ENCODE data around the genes ADI1 and COLEC11.

- PRO-cap = no peak
These were observed 48.0 kb downstream of the ADI1 start for GRCh38 chr2:3471240-3471746.

GRCh38 chr2:3518799-3519871 is at the start of gene ADI1:
Gene ADI1 (minus strand): TSS chr2:3519531.
- PRO-cap = bidirectional peak, plus-strand start at chr2:3519260, minus-strand start at chr2:3518885; bidirectional peak, plus-strand start at chr2:3519663, minus-strand start at chr2:3519531

DNA sequence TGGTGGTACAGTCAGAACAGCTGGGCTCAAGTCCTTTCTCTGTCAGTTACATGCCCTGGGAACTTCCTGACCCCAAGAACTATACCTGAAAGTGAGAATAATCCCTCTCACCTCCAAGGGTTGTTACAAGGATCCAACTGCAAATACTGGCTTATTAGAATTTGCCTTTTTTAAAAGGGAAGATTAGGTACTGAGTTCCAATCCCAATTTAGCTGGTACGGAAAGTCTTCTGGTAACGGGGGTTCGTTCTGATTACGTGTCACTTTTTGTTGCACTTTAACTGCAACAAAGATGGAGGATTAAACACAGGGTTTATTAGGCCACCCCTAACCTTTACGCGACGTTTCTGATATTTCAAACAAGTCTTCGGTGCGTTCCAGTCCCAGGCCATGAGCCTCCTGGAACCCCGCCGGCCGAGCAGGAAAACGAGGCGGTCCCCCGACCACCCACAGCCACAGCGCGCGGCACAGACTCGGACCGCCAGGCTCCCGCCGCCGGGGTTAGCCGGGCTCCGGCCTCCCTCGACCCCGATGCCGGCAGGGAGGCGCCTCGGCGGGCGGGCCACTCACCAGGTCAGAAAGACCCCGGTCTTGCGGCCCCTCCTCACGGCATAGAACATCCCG is 458 bp downstream of the RNASEH1 start:
- PRO-cap = no peak

DNA sequence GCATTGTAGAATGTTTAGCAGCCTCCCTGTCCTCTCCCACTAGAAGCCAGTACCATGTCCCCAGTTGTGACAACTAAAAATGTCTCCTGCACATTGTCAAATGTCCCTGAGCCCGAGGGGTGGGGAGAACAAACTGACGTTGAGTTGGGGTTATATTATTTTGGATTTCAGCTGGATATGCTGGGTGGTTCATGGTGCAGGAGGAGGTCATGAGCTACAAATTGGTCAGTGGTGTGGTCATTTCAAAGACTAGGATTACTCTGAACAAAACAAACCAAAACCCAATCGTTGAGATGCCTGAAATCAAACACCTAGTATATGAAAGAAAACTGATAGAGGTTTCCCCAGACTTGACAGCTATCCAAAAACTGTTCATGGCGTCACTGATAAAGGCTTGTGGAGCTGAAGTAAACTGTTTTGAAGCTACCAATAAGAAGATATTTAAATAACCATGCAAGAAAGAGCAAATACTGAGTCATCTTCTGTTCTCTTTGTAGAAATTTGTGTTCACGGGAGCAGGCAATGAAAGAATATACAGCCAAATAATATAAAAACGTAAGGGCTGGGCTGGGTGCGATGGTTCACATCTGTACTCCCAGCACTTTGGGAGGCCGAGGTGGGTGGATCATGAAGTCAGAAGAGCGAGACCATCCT is 7.6 kb upstream of the COLEC11 start:
- PRO-cap = no peak

DNA sequence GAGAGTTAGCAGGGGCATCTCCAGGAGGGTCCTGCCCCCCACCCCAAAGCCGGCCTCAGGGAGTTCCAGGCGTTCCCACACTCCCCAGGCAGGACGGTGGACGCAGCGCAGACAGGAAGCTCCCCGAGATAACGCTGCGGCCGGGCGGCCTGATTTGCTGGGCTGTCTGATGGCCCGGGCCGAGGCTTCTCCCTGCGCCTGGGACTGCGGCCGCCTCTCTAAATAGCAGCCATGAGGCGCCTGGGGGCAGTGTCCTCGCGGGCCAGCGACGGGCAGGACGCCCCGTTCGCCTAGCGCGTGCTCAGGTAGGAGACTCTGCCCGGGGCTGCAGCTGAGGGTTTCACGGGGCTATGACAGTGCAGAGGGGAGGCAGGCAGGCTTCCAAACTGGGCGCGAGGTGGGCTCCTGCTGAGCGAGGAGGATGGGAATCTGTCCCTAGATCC is at the start of gene COLEC11:
COLEC11 (plus strand) TSS at position 249 of the 443 bp plus-strand sequence.
- PRO-cap = unidirectional peak, minus-strand start at position 220 of the sequence

GRCh38 chr2:3620708-3621279 is 25.9 kb downstream of the COLEC11 start:
- PRO-cap = no peak

DNA sequence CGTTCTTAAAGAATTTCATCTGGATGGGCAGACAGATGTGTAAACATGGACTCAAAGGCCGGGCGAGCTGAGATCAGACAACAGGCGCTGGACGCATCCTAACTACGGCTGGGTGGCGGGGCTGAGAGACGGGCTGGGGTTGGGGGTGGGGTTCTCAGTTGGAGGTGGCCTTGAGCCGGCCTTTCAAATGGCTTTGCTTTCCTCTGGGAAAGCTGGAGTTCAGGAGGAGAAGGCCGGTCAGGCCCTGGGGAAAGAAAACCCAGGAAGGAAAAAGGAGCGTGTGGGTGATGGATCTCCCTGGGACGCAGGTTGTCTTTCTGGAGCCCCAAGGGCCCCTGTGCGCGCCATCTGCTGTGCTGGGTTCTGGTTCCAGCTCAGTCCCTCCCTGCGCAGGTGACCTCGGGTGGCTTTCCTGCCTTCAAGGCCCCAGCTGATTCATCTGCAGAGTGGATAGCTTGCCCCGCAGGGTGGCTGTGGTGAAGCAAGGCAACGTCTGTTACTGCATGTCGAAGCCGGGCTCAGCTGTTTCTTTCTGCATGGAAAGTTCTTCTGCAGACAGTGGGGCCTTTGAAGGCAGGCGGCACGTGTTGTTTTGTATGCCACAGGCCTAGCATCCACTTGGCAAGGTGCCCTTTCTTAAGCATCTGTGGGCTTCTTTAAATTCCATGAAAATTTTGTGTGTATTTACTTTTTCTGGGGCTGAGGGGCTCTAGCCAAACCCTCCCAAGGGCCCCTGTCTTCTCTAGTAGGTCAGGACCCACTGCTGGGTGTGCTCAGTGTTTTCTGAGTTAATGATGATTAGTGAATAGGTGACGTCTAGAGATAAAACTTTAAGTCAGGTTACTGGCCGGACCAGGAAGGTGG is 670 bp upstream of the ALLC start:
- PRO-cap = no peak

- PRO-cap = no peak
These were observed 1.4 kb downstream of the ALLC start for GRCh38 chr2:3659341-3659941.

DNA sequence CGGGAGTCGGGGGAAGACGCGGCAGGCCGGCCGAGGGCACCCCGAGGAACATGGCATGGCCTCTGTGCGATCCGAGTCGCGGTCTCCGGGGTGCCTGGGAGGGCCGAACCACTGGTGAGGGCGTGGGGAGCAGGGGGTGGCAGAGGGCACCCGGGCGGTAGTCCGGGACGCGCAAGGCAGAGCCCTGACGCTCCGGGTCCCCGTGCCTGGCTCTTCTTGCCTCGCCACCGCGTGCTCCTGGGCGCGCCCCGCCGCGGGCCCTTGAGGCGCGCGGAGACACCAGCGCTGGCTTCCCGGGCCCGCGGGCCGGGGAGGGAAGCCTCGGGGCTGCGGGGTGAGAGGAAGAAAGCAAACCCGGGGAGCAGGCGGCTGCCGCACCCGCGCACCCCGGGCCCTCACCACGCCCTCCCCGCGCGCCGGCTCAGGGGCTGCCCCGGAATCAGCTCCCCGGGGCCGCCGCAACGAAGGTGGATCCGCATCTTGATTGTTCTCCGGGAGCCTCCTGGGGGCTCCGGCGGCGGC is 4.3 kb downstream of the SOX11 start:
- PRO-cap = bidirectional peak, plus-strand start at position 160 of the sequence, minus-strand start at position 57 of the sequence

GRCh38 chr2:6345399-6345996 is 520.2 kb downstream of the CMPK2 start:
- PRO-cap = no peak

GRCh38 chr2:6820868-6821164 is 44.9 kb downstream of the CMPK2 start:
- PRO-cap = no peak

DNA sequence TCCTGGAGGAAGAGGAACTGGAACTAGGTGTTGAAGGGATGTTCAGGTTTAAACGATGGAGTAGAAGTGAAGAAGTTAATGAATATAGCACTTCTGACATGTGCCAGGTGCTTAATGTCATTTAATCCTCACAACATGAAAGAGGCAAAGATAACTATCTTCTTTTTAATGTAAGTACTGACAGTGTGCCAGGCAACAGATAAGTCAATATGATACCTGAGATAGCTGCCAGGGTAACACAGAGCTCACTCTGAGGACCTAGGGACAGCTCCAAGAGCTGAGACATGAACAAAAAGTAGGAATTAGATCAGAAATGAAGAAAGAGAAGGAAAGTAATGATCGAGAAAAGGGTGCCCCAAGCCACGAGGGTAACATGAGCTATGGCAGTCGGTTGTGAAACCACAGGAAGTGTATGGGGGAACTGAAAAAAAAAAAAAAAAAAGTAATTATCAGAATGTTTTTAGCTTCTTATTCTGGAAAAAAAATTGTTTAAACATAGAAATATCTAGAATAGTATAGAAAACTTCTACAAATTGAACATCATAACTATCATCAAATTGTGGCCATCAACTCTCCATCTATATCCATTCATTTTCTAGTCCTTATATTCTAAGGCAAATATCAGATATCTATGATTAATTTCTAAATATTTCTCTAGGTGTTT is 140.8 kb downstream of the RNF144A start:
- PRO-cap = unidirectional peak, minus-strand start at position 395 of the sequence

- PRO-cap = no peak
These were observed 147.1 kb downstream of the RNF144A start for GRCh38 chr2:7064083-7064887.

- PRO-cap = no peak
These were observed 560.8 kb upstream of the ID2 start for GRCh38 chr2:8120928-8121605.

DNA sequence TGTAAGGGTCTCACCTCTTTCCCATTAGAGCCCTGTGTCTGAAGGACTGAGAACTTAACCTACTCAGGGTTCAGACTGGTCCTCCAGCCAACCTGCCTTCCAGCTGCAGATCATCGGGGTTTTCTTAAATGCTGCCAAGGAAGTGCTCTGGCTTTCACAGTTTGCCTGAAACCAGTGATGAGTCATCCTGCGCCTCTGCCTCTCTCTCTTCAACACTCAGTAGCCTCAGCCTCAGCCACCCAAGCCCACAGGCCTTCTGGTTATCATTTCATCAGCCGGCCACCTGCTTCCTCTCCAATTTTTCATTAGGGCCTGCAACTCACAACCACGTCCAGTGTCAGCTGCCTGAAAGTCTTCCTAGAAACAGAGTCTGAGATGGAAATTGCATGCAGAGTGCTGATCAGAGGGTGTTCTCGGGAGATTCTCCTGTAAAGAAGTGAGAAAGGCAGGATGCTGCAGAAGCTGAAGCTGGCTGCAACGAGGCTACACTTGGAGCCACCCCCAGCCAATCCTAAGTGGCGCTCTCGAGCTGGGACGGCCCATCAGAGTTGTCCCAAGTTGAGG is 379.8 kb upstream of the ID2 start:
- PRO-cap = no peak

- PRO-cap = no peak
These were observed 301.8 kb upstream of the ID2 start for GRCh38 chr2:8379960-8380487.

- PRO-cap = no peak
These were observed 243.3 kb upstream of the ID2 start for GRCh38 chr2:8438585-8438890.

DNA sequence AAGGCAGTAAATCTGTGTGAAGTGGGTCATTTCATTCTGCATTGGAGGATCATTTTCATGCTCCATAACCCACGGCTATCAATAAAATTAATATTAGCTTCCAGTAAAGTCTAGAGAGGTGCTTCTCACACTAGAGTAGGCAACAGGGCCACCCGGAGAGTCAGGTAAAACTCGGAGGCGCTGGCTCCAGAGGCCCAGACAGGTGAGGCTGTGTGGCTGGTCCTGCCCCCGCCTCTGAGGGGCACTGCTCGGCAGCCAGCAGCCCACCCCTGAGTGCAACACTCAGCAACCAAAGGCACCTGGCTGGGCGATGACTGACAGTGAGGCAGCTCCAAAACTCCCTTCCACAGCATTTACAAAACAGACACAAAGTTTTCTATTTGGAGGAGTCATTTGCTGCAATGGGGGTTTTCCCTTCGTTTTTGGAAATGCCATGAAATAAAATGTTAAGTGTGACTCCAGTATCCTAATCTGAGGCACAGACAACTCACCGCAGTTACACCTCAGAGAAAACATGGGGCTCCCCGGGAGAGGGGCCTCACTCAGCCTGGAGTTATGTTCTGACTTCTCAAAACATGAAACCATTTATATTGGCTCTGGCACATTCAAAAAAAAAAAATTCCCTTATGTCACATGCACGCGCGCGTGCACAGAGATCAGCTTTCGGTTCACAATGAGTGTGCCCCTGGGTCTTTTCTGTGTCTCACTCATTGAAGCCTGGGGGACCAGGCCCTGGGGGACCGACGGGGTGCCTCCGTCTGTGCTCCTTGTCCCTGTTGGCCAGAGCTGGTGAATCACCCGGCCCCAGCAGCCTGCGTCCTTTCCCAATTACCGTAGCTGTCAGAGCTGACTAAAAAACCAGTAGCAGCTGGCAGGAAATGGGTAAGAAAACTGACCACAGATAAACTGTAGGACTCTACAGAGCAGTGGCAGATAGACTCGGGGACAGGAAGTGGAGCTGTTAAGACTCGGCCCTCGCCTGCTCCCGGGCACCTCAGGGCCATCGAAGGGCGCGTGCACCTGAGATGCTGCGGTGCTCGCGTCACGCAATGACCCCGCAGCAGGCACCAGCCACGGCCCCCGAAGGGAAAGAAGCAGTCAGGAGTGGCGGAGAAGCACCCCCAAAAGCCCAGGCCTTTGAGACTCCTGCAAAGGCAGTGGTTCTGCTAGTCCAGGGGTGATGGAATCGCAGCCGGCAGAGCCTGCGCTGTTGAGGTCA is 138.5 kb upstream of the ID2 start:
- PRO-cap = unidirectional peak, plus-strand start at position 710 of the sequence; bidirectional peak, plus-strand start at position 932 of the sequence, minus-strand start at position 782 of the sequence

DNA sequence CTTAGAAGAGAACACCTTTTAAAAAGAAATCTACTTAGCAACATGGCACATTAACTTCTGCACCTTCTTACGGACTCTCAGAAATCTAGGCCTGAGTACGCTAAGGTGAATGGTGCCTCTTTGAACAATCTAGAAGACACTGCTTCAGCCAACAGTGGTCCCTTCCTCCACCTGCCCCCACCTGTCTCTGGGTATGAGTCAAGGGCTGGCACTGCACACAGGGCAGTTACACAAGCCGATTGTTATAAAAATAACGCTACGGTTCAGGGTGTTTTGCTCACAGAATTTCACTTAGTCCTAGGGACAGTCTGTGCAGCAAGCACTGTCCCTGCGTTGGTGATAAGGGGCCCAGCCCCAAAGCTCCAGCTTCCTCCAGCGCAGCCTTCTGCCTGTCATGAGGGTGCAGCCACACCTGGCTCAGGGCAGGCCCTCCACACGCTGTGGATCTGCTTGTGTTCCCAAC is 114.8 kb upstream of the ID2 start:
- PRO-cap = no peak

GRCh38 chr2:8576720-8577292 is 105.0 kb upstream of the ID2 start:
- PRO-cap = no peak